Colic lymph node (tissue), 1 donor: ENCODE results near the genes PSME1, TINF2, RABGGTA and KHNYN.

DNA sequence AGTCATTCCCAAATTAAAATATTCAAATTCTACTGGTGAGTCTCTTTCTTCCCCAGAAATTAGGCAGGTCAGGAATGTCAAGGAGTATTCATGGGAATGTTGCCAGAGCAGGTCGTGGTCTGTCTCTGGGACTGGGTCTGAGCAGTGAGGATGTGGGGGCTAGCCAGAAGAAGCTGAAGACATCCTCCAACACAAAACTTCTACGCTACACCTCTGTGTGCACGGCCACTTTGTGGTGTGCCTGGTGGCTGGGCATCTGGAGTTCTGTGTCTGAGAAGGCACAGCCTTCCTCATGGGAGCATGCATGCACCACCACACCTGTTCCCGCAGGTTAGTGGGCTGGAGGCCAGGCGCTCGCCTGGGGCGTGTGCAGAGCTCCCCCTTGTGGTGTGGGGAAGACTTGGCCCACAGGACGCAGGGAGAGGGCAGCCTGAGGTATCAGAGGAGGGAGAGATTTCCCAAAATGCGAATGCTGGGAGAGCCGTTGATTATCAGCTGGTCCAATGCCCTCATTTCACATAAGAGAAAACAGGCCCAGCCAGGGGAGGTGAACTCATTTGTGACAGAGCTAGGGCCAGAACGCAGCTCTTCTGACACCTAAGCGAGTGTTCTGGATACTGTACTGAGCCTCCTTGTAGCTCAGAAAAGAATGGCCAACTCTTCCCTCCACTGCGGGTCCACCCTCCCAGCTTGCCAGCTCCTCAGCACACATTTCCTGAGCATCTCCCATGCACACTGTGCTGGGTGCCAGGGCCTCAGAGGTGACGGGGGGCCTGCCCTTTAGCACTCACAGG is 3.1 kb downstream of the CMTM5 start:
- PRO-cap: no peak

- PRO-cap: no peak
Observed at GRCh38 chr14:23422011-23422460, 13.4 kb downstream of the MYH7 start.

DNA sequence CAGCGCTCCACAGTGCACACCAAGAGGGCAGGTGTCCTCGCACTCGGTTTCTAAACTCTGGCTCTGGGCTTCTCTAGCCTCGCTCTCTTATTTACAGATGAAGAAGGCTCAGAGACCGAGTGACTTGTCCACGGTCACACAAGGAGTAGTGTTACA is 620 bp upstream of the NGDN start:
- PRO-cap: no peak

DNA sequence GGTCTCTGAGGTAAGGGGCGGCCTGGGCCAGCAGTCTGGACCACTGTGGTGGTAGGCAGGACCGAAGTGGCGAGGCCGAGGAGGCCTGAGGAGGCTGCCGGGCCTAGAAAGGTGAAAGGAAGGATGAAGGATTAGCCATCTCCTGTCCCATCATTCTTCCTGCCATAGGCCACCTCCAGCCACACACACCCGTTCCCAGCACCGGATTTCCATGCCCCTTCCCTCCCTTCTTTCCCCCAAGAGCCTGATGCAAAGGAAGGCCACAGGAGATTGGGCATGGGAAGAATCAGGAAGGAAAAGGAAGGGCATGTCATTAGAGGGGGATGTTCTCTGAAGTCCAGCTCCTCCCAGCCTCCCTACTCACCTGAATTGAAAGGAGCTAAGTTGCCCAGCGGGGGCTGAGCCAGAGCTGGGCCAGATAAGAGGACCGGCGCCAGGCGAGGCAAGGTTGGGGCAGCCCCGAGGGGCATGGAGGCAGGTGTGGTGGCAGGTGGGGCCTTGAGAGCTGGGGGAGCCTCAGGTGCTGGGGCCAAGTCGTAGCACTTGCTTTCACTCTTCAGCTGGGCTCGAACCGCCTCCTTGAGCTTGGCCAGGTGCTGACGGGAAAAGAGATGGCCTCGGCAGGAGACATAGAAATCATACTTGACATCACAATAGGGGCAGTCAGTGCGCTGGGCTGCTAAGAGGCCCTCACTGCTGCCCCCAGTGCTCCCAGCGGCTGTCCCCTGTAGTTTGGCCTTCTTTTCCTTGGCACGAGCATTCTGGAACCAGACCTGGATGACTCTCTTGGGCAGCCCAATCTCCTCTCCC is 28.5 kb downstream of the ZFHX2 start:
- PRO-cap: unidirectional peak, plus-strand start at position 519 of the sequence

GRCh38 chr14:23559864-23560645 is 4.0 kb downstream of the THTPA start:
- PRO-cap: no peak

DNA sequence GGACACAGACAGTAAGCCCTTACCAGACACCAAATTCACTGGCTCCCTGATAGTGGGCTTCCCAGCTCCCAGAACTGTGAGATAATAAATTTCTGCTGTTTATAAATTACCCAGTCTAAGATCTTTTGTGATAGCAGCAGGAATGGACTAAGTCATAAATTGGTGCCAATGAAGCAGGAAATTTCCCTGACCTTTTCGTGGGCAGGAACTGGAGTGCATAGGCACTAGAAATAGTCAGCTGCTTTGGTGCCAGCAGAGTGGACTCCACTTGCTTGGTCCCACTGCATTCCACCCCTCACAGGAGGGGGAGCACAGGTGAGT is 63.0 kb downstream of the DHRS2 start:
- PRO-cap: no peak

GRCh38 chr14:23954836-23955429 is 1.4 kb downstream of the DHRS4 start:
- PRO-cap: no peak

- PRO-cap: no peak
Observed at GRCh38 chr14:23989109-23989530, 391 bp downstream of the DHRS4L2 start.

DNA sequence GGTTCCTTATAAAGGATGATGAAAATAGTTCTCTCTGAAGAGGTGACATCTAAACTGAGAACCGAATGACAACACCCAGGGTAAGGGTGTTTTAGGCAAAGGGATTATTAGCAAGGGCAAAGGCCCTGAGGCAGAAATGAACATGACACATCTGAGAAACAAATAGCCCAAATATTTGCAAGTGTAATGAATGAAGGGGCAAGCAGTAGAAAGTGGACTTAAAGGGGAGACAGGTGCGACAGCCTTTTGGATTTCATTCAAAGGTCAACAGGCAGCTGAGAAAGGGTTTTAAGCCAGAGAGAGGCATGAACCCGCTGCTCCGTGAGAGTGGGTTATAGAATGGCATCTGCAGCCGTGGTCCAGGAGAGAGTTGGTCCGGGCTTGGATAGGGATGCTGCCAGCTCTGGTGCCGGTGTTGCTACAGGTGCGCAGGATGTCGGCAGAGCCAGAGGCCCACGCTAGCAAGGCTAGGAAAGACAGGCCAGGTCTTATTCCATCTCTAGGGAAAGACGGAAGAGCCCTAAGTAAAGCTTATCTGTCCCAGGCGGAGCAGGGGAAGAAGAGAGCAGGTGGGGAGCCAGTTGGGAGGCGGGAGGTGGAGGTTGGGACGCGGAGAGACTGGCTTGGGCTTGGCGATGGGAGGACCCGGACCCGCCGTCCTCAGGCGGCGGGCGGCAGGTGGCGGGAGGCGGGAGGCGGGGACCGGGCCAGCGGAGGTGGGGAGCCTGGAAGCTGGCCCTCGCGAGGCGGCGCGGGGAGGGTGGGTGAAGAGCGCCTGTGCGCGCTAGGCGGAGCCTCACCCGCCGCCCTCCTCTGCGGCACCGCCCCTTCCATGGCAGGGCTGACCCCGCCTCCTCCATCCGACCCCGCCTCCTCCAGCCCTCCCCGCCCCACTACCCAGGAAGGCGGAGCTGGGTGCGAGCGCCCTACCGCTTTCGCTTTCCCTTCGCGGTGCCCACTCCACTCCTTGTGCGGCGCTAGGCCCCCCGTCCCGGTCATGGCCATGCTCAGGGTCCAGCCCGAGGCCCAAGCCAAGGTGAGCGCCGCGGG is at the start of gene PSME1:
PSME1 (plus strand) TSS at position 929 of the 1,050 bp plus-strand sequence.
- PRO-cap: bidirectional peak, plus-strand start at position 938 of the sequence, minus-strand start at position 762 of the sequence

DNA sequence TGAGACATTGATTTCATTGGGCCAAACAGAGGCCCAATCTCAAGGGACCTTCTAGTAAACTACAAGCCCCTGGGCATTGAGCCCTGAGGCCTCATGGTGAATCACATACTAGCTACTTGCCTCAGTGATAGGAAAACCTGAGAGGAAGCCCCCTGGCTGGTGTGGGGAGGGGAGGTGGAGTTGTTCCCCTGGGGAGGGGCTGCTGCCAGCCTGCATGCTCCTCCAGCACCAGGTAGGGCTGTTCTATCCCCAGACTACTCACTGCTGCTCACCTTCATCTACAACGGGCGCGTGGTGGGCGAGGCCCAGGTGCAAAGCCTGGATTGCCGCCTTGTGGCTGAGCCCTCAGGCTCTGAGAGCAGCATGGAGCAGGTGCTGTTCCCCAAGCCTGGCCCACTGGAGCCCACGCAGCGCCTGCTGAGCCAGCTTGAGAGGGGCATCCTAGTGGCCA is 3.3 kb downstream of the IRF9 start:
- PRO-cap: no peak

GRCh38 chr14:24242490-24242860 is at the start of gene TINF2:
Gene TINF2, minus strand, starts transcription at chr14:24242623.
- PRO-cap: bidirectional peak, plus-strand start at chr14:24242774, minus-strand start at chr14:24242618

- PRO-cap: no peak
Observed at GRCh38 chr14:24257922-24258860, 4.8 kb downstream of the TGM1 start.

DNA sequence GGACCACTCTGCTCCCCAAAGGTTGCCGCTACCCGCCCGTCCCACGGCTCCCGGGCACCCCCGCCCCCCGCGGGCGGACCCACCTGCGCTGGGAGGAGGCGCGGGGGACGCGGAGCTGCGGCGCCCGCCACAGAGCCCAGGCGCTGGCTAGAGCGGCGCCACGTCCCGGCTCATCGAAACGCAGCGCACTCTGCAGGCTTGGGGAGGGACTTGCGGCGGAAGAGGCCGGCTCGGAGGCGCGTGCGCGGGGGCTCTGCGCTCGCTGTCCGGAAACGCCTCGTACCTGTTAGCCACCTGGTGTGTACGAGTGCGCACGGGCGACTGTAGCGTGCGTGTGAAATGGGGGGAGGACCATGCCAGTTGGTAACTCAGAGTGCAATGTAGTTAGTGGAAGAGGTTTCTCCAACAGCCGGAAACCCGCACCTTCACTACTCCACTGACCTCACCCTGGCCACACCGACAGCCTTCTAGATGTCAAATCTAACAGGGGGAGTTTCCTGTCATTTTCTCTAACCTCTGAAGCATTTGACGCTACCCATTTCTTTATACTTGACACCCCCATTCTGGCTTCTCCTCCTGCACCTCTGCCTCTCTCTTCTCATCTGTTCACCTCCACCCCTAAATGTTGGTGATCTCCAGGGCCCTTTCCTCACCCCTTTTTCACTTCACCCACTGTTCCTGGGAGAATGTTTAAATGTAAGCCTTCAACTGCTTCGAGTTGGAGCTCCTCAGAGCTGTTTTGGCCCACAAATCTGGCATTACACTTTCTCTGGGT is at the start of gene RABGGTA:
RABGGTA (minus strand) TSS at position 194 of the 775 bp plus-strand sequence.
- PRO-cap: bidirectional peak, plus-strand start at position 293 of the sequence, minus-strand start at position 192 of the sequence

DNA sequence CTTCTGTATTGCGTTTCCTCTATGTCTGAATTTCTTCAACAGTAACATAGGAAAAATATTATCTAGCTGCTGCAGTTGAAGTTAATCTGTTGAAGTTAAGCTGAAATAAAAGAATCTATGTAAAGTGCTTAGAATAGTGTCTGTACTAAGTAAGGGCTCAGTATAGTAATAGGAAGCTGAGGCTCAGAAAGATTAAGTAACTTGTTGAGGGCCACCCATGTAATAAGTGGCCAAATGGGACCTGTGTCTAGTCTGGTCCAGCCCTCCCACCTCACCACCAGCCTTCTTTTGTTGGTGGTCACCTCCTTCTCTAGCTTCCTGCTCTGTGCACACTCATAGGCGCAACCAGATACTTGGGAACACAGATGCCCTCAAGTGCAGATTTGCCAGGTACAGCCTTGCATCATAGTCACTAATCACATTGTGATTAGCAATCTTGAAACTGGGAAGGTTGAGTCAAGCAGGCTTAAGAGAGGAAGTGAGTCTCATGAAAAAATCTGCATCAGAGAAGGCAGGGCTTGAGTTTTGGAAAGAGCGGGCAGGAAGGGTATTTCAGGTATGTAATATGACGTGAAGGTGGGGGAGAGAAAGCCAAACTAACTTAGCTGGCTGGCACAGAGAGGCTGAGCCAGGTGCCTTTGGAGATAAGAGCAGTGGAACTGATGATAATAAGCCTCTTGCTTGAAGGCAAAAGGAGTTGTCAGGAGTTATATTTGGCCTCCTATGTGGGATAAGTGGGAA is 2.6 kb upstream of the RABGGTA start:
- PRO-cap: bidirectional peak, plus-strand start at position 631 of the sequence, minus-strand start at position 423 of the sequence

DNA sequence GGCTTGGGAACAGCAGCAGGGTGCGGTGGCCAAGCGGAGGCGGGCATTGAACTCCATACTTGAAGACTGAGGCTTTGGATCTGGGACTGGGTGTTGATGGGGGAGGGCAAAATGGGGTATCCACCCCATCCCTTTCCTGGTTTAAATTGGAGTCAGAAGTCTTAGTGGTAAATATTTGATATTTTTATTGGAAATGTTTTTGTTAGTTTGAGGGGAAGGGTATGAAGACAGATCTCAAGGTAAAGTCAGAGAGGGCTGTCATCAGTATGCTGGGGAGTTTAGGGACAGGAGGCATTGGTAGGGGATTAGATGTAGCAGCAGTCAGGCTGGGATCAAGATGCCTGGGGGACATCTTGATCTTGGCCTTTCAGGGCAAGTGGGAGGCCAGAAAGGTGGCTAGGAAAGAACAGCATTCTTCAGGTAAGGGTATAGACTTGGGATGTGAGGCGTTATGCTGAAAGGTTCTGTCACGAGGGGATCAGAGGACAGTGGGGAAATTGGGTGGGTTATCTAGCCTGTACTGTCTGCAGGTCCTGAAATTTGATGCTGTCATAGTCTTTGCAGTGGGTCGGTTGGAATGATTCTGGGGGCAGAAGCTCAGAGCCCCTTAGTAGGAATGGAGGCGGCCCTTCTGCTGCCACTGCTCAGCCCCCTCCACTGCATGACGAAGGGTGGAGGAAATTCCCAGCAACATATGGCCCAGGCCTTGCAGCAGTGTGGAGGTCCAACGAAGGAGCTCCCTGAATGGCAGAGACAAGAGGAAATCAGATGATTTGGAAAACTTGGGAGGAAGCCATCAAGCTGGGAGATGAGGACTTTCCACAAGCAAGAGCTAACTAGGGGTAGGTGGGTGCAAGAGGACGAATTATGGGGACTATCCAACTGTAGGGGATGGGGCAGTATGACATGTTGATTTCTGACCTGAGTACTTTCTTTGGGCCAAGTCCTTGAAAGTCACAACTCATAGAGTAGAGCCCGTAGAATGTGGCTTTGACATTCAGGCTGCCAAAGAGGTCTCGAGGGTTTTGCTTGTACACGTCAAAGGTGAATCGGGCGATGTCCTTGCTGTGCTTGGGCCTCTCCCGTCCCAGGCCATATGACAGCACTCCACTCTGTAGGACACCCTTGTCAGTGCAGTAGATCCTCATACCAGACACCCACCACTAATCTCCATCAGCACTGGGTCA is 2.4 kb downstream of the CIDEB start:
- PRO-cap: no peak

- PRO-cap: bidirectional peak, plus-strand start at chr14:24429954, minus-strand start at chr14:24429884
Observed at GRCh38 chr14:24429520-24430429, at the start of gene KHNYN. Gene KHNYN, plus strand, starts transcription at chr14:24429954.

GRCh38 chr14:24680598-24680918 is 46.6 kb upstream of the GZMB start:
- PRO-cap: no peak

- PRO-cap: no peak
Observed at GRCh38 chr14:24827529-24828132, 193.6 kb upstream of the GZMB start.

GRCh38 chr14:24907805-24909169 is 141.7 kb downstream of the STXBP6 start:
- PRO-cap: no peak

DNA sequence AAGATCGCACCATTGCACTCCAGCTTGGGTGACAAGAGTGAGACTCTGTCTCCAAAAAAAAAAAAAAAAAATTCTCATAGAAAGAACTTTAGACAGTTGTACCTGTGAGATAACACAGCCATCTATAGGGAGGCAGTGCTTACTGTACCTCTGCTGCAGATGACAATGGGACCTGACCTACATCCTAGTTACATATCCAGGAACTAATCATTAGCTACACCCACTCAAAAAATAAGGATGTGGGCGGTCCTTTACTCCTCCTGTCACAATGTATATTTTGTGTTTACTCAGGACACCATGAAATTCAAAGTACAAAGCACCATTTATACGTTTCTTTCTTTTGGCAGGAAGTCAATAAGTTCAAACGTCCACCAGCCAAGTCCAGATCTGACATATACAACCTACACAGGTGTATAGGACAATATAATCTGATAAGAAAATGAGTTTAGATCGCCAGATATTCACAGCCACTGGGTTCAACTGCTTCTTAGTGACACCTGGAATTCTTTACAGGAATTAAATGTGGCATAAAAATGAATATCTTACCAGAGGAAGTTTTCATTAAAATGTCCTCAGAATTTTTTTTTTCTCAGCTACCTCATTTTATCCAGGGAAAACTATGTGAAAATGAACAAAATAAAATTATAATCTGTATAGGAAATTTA is 14.7 kb downstream of the STXBP6 start:
- PRO-cap: no peak